Sciatic nerve (tissue), 1 donor: ENCODE measurements around the gene AP3S2.

GRCh38 chr15:89857454-89857809 is 36.4 kb downstream of the AP3S2 start:
- PRO-cap = no peak

DNA sequence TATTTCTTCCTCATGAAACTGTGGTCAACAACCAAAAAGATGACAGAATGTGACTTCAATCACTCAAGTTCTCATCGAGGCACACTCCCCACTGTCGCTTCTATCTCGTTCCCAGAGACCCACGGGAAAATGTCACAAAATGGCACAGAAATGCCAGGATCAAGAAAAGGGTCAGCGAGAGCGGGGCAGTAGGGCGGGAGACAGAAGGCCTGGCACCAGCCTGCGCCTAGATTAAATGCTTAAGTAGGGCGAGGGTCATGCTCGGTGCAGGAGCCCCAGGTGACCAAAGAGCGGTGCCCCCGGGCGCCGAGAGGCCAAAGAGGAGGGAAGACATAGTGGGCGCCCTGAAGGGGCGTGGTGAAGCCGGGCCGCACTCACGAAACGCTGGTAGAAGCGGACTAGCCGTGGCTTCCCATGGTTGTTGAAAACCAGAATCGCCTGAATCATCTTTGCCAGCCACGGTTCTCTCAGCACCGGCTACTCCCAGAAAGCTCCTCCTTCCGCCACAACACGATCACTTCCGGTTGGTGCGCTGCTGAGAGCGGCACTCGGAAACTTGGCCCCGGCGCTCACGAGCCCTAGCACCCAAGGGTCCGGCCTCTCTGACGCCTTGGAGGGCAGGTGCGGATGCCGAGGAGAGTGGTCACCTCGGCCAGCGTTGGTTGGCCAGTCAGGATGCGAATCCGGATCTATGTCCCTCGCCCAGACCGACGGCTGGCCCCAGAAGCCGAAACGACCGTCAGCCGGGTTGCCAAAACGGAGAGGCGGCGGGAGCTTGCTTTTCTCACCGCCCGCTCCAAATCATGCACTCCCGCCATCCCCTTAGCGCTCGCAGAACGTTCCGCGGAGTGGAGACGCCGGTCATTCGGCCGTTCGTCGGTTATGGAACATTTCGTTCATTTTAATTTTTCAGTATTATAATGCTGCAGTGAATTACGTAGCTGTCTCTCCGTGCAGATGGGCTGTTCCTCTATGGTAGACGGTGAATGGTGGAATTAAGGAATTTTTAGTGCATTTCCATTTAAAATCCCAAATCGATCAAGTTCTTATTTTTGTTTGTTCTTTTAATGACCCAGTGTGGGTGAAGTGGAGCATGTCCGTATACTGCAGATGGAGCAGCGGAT is at the start of gene AP3S2:
Gene AP3S2, minus strand, starts transcription at position 492 of the 1,124 bp plus-strand sequence.
- PRO-cap = bidirectional peak, plus-strand start at position 723 of the sequence, minus-strand start at position 502 of the sequence; bidirectional peak, plus-strand start at position 834 of the sequence, minus-strand start at position 805 of the sequence

DNA sequence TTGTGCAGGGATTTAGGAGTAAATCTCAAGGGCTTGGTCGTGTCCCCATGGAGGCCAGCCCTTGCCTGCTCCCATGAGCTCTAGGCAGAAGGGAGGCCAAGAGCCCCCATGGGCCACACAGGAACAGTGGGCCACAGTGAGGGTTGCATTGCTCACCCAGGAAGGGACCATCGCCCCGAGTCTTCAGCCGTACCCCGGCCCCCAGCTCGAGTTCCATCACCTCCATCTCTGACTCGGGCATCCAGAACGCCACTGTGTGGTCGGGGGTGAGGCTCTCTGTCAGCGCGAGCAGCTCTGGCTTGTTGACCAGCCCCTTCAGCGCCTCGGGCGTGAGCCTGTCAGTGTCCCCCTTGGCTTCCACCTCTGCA is 9.1 kb downstream of the ARPIN start:
- PRO-cap = no peak

GRCh38 chr15:90053567-90054356 is 48.5 kb downstream of the IDH2 start:
- PRO-cap = no peak

GRCh38 chr15:90067172-90067748 is 35.0 kb downstream of the IDH2 start:
- PRO-cap = no peak

DNA sequence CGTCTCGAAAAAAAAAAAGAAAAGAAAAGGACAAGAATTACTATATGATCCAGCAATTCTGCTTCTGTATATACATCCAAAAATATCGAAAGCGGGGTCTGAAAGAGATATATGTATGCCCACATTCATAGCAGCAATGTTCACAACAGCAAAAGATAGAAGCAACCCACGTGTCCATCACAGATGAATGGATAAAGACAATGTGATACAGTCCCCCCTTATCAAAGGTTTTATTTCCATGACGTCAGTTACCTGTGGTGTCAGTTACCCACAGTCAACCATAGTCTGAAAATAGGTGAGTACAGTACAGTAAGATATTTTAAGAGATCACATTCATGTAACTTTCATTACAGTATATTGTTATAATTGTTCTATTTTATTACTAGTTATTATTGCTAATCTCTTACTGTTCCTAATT is 5.3 kb downstream of the IDH2 start:
- PRO-cap = no peak

- PRO-cap = unidirectional peak, plus-strand start at chr15:90098322; unidirectional peak, plus-strand start at chr15:90098379
Observed at GRCh38 chr15:90097471-90098494, 4.5 kb downstream of the IDH2 start.

DNA sequence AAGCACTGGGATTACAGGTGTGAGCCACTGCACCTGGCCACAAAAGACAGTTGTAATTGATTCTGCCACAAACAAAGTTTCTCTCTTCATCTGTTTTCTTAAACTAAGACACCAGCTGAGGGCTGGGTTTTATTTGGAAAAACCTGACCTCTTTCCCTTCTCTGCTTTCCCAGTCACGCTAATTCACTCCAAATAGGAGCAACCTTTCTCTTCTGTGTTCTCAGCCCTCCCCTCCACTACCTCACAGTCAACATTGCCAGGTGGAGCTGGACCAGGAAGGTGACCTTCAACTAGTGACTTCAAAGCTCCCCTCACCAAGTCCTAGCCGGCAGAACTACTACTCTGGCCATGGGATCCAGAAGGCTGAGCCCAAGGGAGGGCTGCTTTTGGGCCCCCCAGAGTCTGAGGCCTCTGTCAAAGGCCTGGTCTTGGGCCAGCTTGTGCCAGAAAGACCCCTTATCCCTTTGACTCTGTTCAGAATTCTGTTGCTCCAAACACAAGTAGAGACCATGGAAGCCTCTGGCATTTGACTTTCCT is 1.7 kb upstream of the IDH2 start:
- PRO-cap = no peak

- PRO-cap = bidirectional peak, plus-strand start at chr15:90184253, minus-strand start at chr15:90184294; unidirectional peak, plus-strand start at chr15:90184646
Observed at GRCh38 chr15:90183867-90184737, 17.0 kb upstream of the SEMA4B start.

DNA sequence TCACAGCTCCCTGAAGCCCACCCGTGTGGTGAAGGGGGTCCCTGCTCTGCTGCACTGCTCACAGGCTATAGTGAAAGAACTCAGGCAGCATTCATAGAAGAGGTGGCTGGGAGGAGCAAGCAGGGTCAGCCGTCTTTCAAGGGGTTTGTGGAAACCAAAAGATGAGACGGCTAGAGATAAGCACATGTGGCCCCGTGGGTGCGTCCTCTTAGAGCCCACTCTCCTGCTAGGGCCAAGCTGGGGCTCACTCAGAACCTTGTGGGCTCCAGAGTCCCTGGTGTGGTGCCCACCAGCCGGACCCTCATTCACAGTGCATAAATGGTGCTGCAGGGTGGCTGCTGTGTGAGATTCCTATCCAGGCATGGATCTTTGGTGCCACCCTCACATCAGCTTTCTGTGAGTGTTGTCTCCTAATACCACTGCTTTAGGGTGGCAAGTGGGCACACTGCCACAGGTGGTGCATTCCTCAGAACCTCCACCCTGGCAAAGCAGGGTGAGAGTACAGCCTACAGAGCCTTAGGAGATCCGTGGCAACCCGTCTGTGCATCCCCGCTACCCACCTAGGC is 11.2 kb upstream of the SEMA4B start:
- PRO-cap = no peak

DNA sequence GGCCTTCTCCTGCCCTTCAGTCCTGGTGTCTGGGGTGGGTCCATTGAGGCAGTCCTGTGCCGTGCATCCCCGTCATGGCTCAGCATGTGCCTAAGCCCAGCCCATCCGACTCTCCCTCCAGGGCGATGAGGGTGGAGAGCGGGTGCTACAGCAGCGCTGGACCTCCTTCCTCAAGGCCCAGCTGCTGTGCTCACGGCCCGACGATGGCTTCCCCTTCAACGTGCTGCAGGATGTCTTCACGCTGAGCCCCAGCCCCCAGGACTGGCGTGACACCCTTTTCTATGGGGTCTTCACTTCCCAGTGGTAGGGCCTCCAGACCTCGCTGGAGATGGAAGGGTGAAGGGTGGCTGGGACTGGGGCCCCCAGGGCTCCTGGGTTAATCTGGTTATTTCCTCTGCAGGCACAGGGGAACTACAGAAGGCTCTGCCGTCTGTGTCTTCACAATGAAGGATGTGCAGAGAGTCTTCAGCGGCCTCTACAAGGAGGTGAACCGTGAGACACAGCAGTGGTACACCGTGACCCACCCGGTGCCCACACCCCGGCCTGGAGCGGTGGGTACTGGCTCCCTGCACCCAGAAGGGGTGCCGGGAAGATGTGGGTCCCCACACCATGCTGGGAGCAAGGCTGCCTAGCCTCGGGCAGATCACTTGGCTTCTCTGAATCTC is 10.2 kb downstream of the CIB1 start:
- PRO-cap = no peak

- PRO-cap = no peak
Observed at GRCh38 chr15:90227948-90228359, 5.8 kb downstream of the CIB1 start.

DNA sequence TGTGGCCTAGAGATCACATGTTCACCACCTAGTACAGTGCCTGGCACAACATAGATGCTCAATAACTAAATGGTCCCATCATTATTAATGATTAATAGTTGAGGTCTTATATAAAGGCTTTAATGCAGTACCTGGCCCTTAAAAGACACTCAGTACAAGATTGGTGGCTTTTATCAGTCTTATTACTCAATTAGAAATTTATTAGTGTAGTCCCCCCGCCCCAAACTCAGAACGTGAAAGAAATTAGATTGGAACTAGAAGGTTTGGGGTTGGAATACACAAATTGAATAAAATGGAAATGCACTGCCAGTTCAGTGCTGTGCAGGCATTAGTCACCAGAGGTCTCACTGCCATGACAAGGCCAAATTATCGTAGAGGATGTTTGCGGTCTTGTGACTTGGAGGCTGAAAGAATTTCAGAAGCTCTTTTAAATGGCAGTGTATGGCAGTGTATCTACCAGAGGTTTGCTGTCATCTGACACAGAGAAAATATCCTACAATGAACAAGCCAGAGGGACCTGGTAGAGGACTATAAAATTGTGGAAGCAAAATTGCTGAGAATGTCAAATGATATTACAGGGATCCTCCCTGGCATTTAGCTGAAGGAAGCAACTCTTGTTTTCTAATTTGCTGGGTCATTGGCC is 9.9 kb downstream of the ZNF774 start:
- PRO-cap = no peak

DNA sequence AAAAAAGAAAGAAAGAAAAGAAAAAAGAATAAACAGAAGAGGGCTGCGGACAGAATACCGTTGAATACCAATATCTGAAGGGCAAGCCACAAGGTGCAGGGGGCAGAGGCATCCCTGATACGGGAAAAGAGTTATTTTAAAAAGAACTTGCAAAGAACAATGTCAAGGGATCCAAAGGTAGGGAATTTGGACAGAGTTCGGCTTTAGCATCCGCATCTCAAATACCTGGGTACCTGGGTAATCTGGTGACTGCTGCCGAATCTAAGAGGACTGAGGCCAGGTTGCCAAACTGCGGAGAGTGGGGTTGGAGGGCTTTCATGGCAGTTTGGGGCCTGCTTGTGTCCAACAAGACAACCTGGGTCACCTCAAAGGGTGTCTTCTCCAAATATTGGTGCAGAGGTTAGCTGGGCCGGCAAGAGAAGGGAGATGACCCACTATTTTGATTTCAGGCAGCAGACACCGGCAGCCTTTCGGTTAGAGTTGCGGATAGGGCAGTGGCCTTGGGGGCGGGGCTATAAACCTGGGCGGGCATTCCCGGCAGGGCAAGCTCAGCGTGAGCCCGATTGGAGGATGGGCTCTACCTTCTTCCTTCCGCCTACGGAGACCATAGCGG is 465 bp upstream of the IQGAP1 start:
- PRO-cap = bidirectional peak, plus-strand start outside the sequence, minus-strand start at position 476 of the sequence

- PRO-cap = no peak
Observed at GRCh38 chr15:90390577-90391527, 2.8 kb downstream of the IQGAP1 start.

DNA sequence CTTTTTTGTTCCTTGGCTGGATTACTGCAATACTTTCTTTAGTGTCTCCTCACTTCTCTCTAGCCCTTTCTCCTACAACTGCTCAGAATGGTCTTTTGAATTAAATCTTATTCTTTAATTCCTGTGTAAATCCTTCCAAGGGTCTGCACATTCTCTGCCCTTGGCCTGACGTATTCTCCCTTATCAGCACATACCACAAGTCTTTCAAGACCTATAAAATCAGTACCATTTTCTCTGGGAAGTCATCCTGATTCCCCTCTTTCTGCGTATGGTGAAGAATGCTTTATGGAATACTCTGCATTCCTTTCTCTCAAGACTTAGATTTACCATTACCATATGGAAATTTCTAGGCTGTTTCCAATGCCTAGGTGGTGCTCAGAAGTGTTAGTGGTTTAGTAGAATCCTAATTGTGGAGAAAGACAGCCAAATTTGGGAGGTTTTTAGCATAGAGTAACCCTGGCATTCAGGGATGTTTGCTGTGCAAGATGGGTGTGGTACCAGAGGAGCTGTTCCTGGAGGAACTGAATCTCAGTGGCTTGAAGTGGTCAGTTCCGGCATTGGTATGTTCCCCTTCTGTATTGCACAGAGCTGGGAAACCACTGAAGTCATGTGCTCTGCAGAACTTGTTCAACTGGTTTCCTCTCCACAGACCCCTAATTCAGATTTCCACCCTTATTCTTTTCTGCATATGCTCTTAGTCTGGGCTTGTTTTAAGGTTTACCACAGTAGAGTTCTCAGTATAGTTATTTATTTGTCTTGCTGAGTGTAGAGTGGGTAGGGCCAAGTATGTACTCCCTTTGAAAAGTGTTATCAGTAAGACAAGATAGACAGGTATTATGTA is 24.5 kb downstream of the IQGAP1 start:
- PRO-cap = no peak

- PRO-cap = unidirectional peak, plus-strand start at chr15:90560687
Observed at GRCh38 chr15:90559938-90560763, 30.4 kb downstream of the CRTC3 start.

- PRO-cap = no peak
Observed at GRCh38 chr15:90598011-90598901, 68.5 kb downstream of the CRTC3 start.

- PRO-cap = no peak
Observed at GRCh38 chr15:90607309-90607714, 77.6 kb downstream of the CRTC3 start.

- PRO-cap = no peak
Observed at GRCh38 chr15:90642421-90643191, 74.5 kb upstream of the BLM start.